PC-3 (cell line): ENCODE measurements around a stretch of chrX.

GRCh38 chrX:38807408-38808232, 6.4 kb downstream of the MID1IP1 start:
- RAMPAGE, long total RNA: no peak

GRCh38 chrX:38869885-38871237, 69.1 kb downstream of the MID1IP1 start:
- RAMPAGE, long total RNA: start-site peak on the plus strand at chrX:38870733-38870754, 24 and 16 reads in 2 replicates

- RAMPAGE, long total RNA: no peak
Measured at GRCh38 chrX:38880384-38880840, 79.2 kb downstream of the MID1IP1 start.

- RAMPAGE, long total RNA: no peak
Measured at GRCh38 chrX:39016333-39016993, 215.2 kb downstream of the MID1IP1 start.

GRCh38 chrX:39309150-39310227, 508.2 kb downstream of the MID1IP1 start:
- RAMPAGE, long total RNA: no peak

GRCh38 chrX:39419204-39419557, 617.9 kb downstream of the MID1IP1 start:
- RAMPAGE, long total RNA: no peak

- RAMPAGE, long total RNA: no peak
Measured at GRCh38 chrX:39470897-39471222, 626.9 kb downstream of the BCOR start.

DNA sequence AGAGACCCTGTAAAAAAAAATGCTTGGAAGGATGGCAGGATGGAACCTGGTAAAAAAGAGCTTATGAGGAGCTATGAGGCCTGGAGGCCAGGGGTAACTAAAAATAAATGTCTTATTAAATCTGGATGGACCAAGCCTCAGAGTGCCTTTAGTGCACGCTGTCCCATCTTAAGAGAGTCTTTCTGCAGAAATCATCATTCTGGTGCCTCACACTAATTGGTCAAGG, 525.8 kb downstream of the BCOR start:
- RAMPAGE, long total RNA: no peak

- RAMPAGE, long total RNA: no peak
Measured at GRCh38 chrX:39688474-39689380, 409.0 kb downstream of the BCOR start.

DNA sequence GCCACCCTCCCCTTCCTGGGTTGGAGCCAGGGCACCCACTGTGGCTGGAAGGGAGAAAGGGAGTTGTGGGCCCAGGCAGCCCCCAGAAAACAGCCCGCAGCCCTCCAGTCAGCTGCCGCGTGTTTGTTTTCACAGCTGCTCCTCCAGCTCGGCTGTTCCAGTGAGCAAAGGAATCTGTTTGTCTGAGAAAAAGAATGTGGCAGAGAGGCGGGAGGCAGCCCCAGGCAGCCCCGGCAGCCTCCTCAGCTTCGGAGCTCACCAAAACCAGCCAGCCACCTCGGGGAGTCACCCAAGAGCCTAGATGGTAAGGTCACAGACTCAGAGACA, 338.2 kb downstream of the BCOR start:
- RAMPAGE, long total RNA: no peak

GRCh38 chrX:39854623-39855519, 242.9 kb downstream of the BCOR start:
- RAMPAGE, long total RNA: no peak

DNA sequence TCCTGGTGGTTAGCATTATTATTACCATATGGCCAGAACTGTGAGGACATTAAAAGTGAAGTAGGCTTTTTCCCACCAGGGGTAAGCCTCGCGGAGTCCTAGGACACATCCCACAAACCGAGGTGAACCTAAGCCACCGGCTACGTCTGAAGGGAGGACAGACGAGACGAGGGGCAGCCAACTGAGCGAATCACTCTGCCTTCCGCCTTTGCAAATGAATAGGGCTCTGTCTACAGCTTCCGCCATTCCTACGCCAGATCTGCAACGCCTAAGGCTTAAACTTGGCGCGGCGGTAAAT, 90.7 kb downstream of the BCOR start:
- RAMPAGE, long total RNA: no peak

- RAMPAGE, long total RNA: no peak
Measured at GRCh38 chrX:40007473-40008189, 90.1 kb downstream of the BCOR start.

DNA sequence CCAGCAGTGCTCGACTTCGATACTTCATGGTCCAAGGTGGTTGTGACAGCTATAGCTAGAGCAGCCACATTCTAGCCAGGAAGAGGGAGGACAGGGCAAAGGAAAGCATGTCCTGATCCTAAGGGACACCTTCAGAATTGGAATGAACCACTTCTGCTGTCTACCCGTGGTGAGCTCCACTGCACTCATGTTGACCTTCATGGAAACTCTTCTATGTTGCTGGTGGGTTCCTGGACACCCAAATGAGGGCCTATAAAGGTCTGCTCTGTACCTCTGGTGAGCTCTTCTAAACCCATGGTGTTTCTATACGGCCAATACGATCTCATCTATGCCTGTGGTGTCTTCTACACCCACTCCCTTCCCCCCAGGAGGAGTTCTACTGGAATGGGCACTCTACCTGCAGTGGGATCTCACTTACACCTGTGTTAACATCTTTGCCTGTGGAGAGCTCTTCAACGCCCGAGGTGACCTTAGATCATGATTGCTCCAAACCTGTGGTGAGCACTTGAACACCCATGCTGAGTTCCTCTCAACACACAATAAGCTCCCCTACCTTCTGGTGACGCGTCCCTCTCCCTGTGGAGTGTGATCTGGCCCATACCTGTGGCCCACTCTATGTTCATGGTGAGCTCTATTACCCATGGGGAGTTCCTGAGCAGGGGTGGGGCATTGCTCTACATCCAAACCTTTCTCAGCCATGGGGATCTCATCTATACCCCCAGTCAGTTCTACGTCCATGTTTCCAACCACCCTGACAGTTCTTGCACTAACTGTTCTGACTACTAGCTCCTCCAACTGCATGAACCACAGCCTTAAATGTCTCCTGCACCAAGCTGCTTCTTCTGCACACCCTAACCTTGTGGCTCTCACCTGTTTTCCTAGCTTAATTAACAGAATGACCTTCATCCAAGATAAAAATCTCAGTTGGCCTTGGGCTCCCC, 48.6 kb downstream of the BCOR start:
- RAMPAGE, long total RNA: no peak

- RAMPAGE, long total RNA: no peak
Measured at GRCh38 chrX:40089496-40089950, 8.2 kb downstream of the BCOR start.

- RAMPAGE, long total RNA: no peak
Measured at GRCh38 chrX:40106380-40106877, 8.7 kb upstream of the BCOR start.

DNA sequence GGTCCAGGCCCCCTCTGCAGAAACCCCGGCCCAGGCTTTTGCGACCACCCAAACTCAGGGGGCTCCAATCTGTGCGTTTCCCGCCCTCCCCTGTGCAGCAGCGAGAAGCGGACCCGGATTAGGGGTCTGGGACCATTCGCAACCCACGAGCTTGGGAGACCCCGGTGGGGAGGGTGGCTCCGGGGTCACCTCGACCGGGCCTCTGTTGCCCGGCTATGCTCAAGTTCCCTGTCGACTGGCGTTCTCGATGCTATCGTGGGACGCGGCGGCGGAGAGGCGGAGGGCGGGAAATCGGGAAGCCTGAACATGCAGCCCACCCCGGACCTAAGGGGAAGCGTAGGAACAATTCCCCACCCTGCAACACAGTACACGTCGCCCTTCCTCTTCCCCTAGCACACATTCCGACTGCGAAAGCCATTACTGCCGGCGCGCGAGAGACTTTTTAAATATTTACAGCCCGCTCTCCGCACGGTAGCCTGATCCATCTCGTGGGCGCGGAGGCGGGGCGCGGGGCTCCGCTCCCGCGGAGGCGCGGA, 48.0 kb upstream of the BCOR start:
- RAMPAGE, long total RNA: no peak

- RAMPAGE, long total RNA: no peak
Measured at GRCh38 chrX:40157224-40158146, 59.7 kb upstream of the BCOR start.

DNA sequence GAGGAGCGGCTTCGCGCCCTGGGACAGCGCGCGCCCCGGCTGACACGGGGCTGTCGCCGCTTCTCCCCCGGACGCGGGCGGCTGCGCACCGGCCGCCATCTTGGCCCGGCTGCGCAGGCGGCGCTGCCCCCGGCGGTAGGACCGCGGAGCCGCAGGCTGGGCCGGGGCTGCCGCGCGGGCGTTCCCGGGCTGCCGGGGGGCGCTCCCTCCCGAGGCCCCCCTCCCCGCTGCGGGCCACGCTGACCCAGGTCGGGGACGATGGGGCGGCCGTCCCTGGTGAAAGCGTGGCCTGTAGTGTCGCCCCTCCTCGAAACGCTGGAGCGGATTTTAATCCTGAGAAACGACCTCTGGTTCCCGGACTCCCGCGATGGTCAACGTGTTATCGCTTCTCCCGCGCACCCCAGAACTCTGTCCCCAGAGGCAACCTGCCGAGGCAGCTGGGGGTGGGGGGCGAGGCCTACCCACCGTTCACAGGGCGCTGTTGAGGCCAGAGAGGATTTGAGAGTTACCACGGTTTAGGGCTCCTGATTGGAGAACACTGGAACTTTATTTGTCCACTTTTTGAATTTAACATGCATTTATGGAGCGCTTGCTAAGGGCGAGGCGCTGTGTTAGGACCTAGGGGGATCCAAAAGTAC, 60.6 kb upstream of the BCOR start:
- RAMPAGE, long total RNA: no peak

- RAMPAGE, long total RNA: no peak
Measured at GRCh38 chrX:40173978-40174829, 76.4 kb upstream of the BCOR start.